ENCODE measurements around the genes MS4A8, TMEM109 and PGA4.

DNA sequence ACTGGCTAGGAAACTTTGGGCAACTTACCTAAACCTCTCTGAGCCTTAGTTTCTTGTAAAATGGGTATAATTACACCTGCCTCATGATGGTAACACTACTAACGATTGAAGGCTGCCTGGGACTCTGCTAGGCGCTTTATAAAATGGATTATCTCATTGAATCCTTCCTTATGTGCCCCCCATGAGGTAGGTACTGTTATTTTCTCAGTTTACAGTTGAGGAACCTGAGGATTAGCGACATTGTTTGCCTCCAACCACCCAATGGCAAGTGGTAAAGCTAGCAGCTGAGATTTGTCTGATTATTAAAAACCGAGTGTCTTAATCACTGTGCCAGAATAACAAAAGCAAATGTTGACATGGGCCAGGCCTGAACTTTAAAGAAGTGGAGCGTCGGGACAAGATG is 1.3 kb upstream of the PATL1 start:
- PRO-cap: no peak

GRCh38 chr11:59772104-59772718 is 17.0 kb downstream of the STX3 start:
- PRO-cap: no peak

DNA sequence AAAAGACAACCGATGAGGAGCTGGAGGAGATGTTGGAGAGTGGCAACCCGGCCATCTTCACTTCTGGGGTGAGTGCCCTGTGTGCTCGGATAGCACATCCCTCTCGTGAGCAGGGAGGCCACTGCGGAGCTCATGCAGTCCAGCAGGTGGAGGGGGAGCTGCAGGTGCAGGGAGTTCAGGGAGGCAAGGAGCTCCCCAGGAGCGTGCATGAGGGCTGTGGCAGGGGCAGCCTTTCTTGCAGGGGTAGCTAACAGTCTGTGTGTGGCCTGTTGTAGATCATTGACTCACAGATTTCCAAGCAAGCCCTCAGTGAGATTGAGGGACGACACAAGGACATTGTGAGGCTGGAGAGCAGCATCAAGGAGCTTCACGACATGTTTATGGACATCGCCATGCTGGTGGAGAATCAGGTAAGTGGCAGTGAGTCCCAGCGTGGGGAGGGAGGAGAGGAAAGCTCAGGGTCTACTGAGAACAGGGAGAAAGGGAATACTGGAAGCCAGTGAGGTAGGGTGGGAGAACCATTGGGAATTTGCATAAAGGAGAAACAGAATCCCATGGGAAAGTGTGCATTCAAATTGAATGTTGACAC is 17.4 kb downstream of the MRPL16 start:
- PRO-cap: no peak

- PRO-cap: no peak
These were observed 20.5 kb downstream of the MS4A4E start for GRCh38 chr11:60222418-60222836.

- PRO-cap: no peak
These were observed 20.3 kb downstream of the MS4A6E start for GRCh38 chr11:60347397-60347777.

GRCh38 chr11:60381571-60382572 is 3.5 kb downstream of the MS4A7 start:
- PRO-cap: no peak

GRCh38 chr11:60699009-60700118 is at the start of gene MS4A8:
Gene MS4A8 (plus strand): TSS chr11:60699612.
- PRO-cap: unidirectional peak, plus-strand start at chr11:60699646; unidirectional peak, plus-strand start at chr11:60699728

DNA sequence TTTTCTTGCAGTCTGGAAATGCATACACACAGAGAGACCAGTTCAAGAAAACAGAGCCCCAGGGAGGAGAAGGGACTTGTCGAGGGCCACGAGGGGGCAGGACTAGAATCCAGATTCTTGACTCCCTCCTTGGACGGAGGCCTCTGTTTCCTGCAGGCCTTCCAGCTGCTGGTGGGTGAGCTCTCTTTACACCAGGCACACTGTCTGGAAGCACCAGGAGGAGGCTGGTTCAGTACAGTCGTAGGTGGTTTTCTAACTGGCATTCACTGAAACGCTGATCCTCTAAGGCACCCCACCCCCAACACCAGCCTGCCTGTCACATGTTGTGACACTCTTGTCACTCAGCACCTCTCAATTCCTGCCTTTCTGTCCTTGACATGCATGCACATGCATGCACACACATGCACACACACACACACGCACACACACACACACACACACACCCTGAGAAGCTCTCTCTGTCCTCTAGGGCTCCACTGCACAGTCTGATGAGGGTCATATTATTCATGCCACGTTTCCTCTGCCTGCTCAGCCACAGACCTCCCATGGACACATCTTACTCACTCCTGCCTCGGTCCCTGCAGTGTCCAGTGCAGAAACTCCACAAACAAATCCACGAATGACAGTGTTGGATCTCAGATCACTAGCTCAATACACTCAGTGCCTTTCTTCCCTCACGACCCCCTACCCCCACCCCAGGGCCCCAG is 790 bp downstream of the MS4A10 start:
- PRO-cap: bidirectional peak, plus-strand start at position 476 of the sequence, minus-strand start at position 202 of the sequence

GRCh38 chr11:60890545-60891391 is 15.6 kb downstream of the PRPF19 start:
- PRO-cap: no peak

DNA sequence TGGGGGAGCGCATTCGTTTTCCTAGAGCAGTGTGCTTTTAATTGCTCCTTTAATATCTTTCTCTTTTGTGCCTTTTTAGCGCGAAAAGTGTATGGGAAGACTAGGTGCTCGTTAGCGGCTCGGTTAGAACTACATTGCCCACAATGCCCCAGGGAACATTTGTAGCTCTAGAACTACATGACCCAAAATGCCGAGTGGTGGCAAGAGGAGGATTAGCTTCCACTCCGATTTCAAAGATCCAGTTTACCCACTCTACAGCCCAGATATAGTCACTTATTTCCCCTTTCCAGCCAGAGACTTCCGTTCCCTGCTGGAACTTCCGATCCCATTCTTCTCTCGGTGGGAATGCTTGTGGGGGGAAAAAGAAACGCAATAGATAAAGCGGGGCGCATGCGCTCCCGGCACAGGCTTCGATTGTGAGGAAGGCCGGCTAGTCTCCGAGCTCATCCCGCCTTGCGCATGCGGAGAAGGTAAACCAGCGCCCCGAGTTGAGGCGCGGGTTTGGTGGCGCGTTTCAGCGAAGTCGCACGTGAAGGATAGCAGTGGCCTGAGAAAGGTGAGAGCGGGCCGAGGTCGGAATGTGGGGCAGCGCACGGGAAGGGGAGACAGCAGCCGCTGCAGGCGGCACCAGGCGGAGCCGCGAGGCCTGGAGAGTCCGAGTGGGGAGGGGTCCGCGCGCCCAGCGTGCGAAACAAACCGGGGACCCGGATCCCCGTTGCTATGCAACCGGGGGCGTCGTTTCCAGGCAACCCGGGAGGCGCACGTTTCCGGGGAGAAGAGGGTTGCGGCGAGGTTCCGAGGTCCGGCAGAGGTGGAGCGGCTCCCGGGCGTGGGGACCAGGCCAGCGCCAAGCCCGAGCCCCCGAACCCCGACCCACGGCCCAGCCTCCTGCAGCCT is at the start of gene TMEM109:
TMEM109 (plus strand) TSS at position 446 of the 897 bp plus-strand sequence.
- PRO-cap: bidirectional peak, plus-strand start at position 460 of the sequence, minus-strand start at position 416 of the sequence

GRCh38 chr11:60914610-60915259 is 777 bp downstream of the TMEM109 start:
- PRO-cap: no peak

GRCh38 chr11:60933788-60934063 is 9.5 kb downstream of the TMEM132A start:
- PRO-cap: no peak

- PRO-cap: no peak
These were observed 10.1 kb downstream of the TMEM132A start for GRCh38 chr11:60934371-60934728.

- PRO-cap: no peak
These were observed 2.1 kb downstream of the SLC15A3 start for GRCh38 chr11:60949873-60950340.

DNA sequence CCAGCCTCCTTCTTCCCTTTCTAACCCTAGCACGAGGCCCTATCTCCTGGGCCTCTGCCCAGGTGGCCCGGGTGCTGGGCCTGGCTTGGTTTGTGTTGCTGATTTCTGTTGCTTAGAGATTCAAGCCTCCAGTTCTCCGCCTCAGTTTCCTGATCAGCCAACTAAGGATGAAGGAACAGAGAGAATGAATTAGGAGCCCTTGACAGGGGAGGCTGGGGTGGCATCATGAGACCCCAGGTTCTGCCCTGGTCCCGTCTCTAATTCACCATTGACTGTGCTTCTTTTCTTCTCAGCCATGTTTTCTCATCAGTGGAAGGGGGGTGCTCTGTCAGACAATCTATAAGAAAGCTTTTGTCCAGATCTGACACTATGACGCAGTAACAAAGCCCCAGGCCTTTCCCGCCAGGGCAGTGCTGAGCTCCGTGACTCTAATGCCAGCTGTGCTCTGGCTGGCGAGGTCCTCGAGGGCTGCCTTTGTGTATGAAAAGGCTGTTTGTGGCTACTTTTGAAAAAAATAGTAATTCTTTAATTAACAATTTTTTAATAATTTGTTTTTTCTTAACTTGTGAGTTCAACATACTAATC is 3.2 kb downstream of the CD6 start:
- PRO-cap: no peak

DNA sequence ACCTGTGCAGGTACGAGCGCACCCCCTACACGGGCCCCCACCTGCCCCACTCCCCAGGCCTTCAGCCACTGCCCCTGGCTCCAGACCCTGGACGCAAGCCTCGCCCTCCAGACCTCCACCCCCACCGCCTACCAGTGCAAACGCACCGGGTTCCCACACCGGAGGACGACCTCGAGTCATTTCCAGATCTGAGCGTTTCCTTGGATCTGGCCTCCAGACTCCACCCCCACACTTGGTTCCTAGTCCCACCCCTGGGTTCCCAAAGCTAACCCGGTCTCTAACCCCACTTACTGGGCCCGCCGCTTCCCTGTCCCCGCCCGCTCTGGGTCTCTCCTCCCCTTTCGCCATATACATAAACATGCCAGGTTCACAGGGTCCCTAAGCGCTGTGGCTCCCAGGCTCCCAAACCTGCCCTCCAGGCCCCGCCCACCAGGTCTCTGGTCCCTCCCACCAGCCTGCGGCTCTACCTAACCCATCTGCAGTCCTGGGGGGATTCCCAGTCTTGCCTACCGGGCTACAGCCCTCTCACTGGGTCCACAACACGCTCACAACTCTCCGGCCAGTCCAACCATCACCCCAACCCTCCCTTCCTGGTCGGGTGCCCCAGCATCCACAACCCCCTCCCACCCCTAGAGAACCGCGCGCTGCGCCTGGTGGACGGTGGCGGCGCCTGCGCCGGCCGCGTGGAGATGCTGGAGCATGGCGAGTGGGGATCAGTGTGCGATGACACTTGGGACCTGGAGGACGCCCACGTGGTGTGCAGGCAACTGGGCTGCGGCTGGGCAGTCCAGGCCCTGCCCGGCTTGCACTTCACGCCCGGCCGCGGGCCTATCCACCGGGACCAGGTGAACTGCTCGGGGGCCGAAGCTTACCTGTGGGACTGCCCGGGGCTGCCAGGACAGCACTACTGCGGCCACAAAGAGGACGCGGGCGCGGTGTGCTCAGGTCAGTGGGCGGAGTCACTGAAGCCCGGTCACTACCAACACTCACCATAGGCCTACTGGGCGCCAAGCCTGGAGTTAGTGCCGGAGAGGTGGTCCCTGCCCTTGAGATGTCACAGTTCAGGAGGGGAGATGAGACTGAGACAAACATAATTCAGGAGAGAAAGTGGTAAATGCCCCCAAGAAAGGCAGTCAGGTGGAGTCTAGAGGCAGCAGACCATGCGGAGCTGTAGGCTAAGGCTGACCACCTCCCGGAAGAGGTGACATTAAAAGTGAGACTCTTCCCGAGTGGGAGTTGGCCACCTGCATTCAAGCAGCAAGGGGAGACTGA is 36.9 kb downstream of the CD6 start:
- PRO-cap: no peak

- PRO-cap: no peak
These were observed 28.5 kb downstream of the VPS37C start for GRCh38 chr11:61132720-61133159.

GRCh38 chr11:61141701-61142127 is 19.5 kb downstream of the VPS37C start:
- PRO-cap: no peak

- PRO-cap: no peak
These were observed 10.4 kb downstream of the VPS37C start for GRCh38 chr11:61150698-61151430.

- PRO-cap: no peak
These were observed at the start of gene PGA4 for GRCh38 chr11:61221914-61222578. Gene PGA4 (plus strand): TSS chr11:61222347.

Measured in duodenum (tissue), 1 donor.